Glomerular endothelial cell (primary cell): ENCODE data around the gene EYS.

GRCh38 chr6:56851138-56851721, 103.4 kb downstream of the DST start:
- RAMPAGE, long total RNA = no peak

GRCh38 chr6:57252873-57253470, 30.9 kb upstream of the RAB23 start:
- RAMPAGE, long total RNA = no peak

- RAMPAGE, long total RNA = no peak
These were observed 476.1 kb downstream of the PRIM2 start for GRCh38 chr6:57793550-57793850.

- RAMPAGE, long total RNA = no peak
These were observed 164.3 kb upstream of the KHDRBS2 start for GRCh38 chr6:62450267-62450811.

- RAMPAGE, long total RNA = no peak
These were observed 29.1 kb downstream of the LGSN start for GRCh38 chr6:63290732-63291114.

DNA sequence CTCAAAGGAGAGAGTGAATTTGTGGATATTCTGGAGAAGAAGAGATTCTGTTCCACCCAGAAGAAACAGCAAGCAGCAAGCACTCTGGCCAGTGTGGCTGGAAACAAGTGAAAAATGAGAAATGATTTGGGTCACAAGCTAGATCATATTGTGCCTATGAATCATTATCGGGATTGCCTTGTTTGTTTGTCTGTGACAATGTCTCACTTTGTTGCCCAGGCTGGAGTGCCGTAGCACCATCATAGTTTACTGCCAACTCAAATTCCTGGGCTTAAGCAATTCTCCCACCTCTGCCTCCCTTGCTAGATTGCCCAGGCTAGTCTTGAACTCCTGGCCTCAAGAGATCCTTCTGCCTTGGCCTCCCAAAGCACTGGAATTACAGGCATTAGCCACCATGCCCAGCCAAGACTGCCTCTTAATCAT, 106.5 kb upstream of the PTP4A1 start:
- RAMPAGE, long total RNA = no peak

DNA sequence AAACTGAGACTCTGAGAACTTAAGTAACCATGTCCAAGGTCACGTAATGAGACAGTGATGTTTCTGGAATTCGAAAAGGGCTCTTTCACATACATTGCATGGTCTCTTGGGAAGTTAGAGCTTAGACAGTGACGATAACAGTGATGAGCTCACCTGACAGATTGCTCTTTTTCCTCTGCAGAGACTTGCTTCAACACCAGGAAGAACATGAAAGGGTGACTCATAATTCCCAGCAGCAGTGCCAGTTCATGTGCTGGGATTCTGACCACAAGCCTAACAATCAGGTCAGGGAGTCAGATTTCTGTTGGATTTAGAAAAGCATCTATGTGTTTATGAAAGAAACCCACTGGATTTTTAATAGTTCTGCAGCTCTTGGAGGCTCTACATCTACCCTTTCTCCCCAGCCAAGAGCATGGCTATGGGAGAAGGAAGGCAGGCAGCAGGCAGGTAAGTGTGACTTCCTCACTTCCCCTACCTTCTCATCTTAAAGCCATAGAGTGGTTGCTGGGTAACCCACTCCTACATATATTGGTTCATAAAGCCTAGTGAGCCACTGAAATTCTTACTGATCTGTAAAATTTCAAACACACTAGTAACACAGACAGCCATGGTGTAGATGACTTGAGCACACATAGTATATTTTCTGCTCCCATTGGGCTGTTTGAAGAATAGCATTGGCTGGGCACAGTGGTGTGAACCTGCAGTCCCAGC, 44.5 kb upstream of the PTP4A1 start:
- RAMPAGE, long total RNA = no peak

DNA sequence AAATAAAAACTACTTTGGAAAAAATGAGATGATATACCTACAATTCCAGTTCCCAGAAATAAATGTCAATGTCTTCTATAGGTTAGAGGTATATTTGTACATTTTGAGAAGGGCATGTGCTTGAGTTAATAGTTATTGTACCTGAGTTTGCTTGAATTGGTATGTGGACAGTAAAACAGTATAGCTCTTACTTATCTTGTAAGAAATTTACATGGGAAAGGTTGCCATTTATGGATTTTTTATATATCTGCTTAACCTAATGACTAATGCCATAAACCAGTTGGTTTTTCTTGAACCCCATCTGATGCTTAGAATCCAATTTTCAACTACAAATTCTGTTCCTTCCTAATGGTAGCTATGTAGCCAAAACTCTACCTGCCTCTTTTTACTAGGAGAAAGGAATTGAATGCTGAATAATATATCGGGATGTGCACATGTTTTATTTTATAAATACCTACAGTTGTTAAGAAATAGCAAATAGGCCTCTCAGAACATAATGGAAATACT, 4.8 kb downstream of the PTP4A1 start:
- RAMPAGE, long total RNA = no peak

- RAMPAGE, long total RNA = no peak
These were observed 18.5 kb downstream of the PHF3 start for GRCh38 chr6:63653910-63654686.

DNA sequence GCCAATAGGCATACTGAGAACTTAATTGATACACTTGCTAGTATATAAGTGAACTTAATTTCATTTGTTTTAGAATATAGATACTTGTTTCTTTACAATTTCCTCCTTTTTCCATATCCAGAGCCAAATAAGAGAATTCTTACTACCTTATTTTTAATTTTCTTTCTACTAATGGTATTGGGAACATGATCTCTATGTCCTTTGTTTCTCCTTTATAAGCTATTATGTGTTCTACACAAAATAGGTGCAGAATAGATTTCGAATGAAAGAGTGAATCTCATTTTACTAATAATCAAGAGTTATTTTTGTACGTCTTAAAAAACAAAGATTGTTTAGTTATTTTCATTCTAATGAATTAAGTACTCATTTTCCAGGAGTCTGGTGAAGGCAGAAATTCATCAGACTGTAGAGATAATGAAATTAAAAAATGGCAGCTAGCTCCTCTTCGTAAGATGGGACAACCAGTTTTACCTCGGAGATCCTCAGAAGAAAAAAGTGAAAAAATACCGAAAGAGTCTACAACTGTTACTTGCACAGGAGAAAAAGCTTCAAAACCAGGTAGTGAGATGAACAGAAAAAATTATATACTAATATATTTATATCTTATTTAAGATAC, 58.7 kb downstream of the PHF3 start:
- RAMPAGE, long total RNA = no peak

DNA sequence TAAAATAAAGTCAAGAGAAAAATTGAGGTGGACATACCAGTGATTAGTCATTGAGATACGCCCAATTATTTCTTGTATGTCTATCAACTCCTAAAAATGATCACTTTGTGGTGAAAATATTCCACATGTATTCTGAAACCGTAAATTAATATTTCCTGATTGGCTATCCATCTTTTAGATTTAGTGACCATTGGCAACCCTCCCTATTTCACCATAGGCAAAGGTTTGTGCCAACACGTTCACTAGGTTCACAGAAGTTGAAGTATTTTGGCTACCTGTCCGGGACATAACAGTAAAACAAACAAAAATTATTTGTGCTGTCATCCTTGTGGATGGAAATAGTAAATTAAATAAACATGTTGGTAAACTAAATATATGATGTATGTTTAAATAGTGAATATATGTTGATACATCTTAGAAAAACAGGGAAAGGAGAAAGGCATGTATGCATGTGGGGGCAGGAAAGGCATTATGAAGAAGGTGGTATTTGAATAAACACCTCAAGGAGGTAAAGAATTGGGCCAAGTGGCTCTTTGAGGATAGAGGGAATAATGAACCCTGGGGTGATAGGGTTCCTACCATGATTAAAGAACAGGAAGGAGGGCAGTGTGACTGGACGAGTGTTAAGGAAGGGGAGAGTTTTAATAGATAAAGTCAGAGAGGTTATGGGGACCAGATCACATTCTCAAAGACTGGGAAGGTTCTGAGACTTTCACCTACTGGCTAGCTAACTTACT, 97.1 kb downstream of the PHF3 start:
- RAMPAGE, long total RNA = no peak

DNA sequence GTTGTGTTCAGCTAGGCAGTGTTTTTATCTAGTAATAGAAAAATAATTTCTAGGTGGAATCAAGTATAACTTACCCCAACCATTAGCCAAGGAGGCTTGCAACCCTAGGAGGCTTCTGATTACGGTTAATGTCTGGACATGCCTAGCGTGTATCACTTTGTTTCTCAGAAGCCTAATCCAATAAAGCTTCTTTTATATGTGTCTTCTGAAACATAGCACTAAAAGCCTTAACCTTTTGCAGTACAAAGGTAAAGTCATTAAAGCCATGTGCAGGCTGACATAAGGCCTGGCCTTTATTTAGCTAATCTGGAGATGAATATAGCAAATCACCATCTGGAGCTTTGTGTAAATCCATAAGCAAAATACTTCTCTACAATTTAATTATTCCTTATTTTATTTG, at the start of gene EYS:
Gene EYS (minus strand): TSS at position 166 of the 400 bp plus-strand sequence.
- RAMPAGE, long total RNA = no peak

DNA sequence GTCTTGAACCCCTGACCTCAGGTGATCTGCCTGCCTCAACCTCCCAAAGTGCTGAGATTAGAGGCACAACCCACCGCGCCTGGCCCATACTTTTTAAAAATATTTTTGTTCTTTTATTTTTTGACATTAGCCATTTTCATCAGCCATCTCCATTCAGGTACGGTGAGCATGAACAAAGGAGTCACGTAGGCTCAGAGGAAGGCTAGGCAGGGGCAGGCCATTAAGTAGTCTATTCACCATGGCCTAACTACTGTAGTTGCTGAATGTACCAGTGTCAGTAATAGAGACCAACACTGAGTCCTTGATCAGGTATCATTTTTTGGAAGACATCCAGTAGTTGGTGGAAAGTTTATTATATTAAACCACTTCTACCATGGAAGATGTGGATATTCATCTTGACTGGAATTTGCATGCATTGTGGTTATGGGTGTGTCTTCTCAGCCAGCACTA, 642.9 kb upstream of the EYS start:
- RAMPAGE, long total RNA = no peak

- RAMPAGE, long total RNA = no peak
These were observed 749.5 kb upstream of the ADGRB3 start for GRCh38 chr6:67885191-67886335.

- RAMPAGE, long total RNA = no peak
These were observed 76.0 kb upstream of the ADGRB3 start for GRCh38 chr6:68559170-68559369.

- RAMPAGE, long total RNA = no peak
These were observed 83.4 kb downstream of the ADGRB3 start for GRCh38 chr6:68718306-68719085.

DNA sequence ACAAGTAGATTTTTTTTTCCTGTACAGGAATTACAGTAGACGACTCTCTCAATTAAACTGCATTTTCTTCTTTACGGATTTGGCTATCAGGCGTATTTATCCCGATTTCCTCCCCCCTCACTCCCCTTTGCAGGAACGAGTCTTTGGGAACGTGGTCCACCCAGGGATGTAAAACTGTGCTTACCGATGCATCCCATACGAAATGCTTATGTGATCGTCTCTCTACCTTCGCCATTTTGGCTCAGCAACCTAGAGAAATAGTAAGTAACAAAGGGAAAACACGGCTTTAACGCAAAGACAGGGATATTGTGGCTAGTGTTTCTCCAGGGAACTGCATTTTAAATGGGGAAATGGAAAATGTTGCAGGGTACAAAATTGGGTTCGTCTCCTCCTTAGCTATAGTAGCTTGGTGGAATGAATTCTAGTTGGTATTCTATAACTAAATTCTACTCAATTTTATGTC, 563.6 kb downstream of the LMBRD1 start:
- RAMPAGE, long total RNA = no peak

DNA sequence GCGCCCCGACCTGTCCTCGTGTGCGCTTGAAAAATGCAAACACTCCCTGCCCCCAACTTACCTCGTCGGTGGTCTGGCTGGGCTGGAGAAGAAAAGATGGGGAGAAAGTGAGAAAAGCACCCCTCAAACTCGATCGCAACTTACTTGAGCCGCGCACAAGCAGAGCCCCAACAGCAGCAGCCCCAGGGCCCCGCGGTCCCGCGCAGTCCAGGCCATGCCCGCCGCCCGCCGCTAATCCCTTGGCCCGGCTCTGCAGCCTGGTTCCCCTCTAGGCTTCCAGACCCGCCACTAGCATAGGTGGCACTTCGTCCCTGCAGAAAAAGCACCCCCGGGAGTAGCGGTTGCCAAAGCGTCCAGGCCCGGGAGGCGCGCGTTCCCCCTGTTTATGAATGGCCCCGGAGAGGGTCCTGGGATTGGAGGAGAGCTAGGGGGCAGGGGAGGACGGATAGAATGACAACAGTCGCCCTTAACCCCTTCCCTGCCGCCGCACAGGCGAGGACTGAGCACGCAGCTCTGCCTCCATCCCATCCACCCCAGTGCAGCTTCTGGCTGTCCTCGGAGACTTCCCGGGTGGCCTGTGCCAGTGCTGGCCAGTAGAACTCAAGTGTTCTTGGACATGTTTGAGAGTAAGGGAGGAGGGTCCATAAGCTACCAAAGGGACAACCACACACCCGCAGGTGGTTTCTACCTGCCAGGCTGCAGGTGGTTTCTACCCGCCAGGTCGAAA, 19.9 kb downstream of the COL9A1 start:
- RAMPAGE, long total RNA = no peak

- RAMPAGE, long total RNA = no peak
These were observed 714 bp downstream of the OGFRL1 start for GRCh38 chr6:71289186-71289864.

DNA sequence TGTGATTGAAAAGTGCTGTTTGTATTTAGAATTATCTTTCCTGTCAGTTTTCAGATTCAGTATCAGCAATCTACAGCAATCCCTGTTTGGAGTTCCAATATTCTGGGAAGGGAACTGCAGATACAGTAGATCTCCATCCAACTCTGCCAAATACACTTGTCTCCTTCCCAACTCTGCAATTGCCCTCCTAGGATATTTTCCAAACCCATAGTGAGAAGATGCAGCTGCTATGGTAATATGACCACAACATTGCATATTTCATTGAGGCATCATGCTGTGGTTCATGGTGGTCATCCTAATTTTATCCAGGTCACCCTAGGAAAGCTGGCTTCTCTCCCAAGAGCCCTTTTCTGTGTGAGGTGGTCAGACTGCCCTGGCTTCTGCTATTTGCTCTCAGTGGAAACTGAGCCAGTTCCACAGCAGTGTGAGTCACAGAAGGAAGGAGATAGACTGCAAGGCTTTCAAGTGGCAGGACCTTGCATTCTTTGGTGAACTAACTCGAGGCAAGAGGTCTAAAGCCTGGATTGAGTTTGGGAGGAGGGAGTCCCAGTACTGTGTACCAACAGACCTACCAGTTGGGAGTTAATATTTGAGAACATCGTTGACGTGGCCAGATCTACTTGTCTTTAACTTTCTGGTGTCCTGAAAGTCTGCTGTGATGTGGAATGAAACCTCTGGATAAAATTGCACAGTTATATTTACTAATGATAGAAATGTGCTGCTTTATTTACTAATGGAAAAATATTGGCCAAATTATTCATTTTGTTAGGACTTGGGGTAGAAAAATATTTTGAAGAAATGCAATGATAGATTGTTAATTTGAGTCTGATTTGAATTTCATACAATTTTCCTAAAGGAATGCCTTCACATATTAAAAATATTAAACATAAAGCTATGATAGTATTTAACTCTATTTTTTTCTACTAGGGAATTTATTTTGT, 5.7 kb downstream of the OGFRL1 start:
- RAMPAGE, long total RNA = no peak